Epidermal melanocyte (primary cell): ENCODE results near the genes PBDC1, CYSLTR1 and P2RY10.

GRCh38 chrX:71579070-71579744 lies 970 bp downstream of the GCNA start:
- RRBS = no CpG with 5 or more reads among the region's 28 CpGs

DNA sequence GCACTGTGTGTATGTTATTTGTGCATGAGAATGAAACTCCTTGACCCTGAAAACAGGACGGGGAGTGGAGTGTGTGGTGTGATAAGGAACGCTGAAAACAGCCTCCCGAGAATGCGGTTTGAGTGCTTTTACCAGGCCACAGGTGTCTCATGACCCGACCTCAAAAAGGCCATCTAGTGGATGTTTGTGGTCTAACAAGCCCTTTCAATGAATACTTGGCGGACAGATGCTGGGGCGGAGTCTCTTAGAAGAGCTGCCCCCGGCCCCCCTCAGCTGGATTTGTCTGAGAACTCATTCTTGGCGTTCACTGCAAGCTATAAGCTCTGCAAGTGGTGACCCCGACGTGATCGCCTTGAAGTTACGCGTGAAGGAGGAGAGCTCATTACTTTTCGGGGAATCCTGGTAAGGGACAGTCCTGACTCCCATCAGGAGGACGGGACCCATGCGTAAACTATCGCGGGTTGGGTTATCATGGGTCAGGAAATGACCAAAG lies 21.1 kb downstream of the CXorf49 start:
- RRBS = no CpG with 5 or more reads among the region's 19 CpGs

- RRBS = no CpG with 5 or more reads among the region's 10 CpGs
Observed at GRCh38 chrX:72004168-72004622, 93.5 kb downstream of the NHSL2 start.

DNA sequence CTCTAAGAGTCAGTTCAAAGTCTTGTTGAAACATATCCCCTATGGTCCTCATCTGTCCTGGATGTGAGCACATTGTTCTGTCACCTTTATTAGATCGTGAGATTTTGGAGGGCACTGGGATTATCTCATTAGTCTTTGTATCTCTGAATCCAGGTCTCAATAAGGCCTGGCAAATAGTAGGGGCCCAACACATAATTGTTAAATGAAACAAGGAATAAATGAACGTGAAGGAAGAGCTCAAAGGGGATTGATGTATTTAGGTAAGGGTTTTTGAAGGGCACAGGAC lies 113.6 kb downstream of the HDAC8 start:
- RRBS = no CpG with 5 or more reads among the region's 2 CpGs

DNA sequence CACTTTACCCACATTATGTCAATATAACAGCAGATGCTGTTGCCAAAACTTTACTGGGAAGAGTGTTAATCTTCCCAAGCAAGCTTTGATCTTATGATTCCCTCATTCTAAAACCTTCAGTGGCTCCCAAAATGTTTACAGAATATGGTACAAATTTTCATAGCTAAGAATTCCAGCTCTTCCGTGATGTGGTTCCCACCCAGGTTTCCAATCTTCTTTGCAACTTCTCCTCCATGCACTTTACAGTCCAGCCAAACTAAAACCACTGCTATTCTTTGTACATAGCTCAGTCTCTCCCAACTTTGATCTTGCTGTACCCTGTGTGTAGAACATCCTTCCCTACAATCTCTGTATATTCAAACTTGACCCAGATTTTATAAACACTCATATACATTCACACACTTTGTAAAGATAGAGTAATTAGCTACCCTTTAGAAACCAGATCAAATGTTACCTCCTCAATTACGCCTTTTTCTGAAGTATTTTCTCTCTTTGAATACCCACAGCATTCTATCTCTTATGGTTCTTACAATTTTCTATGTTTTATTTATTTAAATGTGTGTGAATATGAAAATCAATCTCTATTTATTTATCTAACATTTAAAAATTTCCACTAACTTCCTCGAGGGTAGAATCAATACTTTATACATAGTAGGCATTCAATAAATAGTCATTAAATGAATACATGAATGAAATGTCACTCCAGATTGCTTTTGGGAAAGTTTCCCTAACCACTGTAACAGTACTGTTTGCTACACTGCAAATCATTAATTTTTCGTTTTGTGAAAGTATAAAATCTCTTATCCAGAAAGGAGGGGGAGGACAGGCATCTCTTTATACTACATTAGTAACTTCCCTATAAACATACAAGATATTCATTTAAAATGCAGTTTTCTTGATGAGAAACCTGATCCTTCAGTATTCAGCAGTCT lies 98.7 kb downstream of the HDAC8 start:
- RRBS = no CpG with 5 or more reads among the region's 4 CpGs

GRCh38 chrX:72634400-72634841 lies 61.8 kb upstream of the HDAC8 start:
- RRBS = no CpG with 5 or more reads among the region's 3 CpGs

DNA sequence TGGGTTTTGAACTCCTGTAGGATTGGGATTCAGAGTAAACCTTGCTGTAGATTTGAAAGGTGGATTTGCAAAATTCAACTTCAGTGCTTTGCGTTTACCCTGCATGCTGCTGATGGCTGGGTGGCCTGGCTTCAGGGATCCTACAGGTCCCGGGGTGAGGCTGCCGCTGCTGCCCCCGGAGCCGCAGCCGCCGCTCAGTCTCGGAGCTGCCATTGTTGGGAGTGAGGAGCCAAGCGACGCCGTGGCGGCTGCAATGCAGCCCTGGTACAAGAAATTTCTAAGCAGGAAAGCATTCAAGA lies 37.1 kb upstream of the CHIC1 start:
- RRBS = no CpG with 5 or more reads among the region's 12 CpGs

- RRBS = no CpG with 5 or more reads among the region's 5 CpGs
Observed at GRCh38 chrX:73844921-73845970, 282.2 kb downstream of the CHIC1 start.

DNA sequence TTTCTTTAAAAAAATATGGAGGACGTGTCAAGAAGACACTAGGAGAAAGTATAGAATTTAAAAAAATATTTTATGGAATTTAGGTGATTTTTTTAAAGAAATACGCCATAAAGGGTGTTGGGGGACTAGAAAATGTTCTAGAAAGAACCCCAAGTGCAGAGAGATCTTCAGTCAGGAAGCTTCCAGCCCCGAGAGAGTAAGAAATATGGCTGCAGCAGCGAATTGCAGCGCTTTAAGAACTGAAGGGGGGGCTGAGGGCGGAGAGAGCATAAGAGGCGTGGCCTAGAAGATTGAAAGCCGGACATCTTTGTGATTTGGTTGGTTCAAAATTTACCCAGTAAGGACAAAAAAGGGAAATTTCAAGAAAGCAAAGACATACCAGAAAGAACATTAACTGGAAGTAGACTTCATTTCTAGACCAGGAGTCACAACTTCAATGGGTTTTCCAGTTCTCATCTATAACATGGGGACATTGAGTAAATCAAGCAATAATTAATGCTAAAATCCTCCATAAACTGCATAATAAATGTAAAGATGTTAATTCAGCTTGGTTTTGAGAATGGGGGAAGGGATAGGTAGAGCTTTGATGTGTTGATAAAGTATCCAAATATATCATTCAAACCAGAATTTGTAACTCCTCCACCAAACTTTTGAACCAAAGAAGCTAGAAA lies 289.6 kb downstream of the CHIC1 start:
- RRBS = no CpG with 5 or more reads among the region's 8 CpGs

DNA sequence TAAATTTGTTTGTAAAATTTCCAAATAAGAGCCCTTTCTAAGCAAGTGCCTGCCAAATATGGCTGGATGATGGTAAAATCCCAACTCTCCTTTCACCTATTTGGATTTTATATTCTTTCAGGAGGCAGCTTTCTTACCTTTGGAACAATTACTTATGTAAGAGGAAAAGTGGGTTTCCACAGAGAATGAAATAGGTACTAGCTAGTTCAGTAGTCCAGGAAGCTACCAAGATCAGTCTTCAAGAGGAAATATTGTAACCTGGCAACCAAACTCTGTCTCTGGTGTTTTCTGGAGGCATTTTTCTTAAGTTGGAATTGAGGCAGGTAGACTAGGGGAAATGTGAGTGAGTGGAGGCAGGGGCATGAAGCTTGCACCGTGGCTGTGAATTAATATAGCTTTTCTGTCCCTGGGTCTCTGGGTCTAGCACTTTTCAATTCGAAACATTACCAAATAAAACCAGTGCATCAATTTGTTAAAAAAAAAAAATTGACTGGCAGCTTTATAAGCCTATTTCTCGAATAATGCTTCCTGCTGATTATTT lies 362.9 kb upstream of the ZCCHC13 start:
- RRBS = no CpG with 5 or more reads among the region's 3 CpGs

DNA sequence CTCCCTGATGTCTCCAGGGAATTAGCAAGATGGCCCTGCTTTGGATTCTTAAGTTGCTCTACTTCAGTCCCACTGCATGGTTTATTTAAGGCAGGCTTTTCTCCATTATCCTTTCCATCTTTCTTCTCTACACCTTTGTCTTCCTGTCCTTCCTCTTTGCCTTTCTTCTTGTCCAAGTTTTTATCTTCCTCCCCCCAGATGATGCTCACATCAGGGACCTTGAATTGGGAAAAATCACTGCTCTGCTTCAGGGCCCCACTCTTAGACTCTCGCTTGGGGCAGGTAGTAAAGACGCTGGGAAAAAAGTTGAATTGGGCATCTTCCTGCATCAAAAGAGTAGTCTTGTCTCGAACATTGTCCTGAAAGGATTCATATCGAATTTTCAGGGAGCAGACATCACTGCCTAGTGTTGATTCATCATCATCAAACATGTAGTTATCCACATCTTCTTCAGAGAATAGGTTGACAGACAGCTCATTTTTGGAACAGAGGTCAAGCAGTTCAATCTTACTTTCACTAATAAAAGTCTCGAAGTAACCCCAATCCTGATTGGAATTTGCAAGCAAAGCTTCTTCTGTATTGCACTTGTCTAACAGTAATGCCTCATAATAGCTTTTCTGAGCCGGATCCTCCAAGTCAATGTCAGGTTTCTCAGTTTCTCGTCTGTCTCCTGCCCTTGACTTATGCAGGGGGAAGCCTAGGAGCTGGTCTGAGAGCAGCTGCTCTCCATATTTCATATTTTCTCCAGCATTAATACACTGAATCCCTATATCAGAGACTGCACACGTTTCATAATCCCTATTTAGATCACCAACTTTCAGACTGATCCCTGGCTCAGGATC lies 129.0 kb upstream of the RLIM start:
- RRBS = no CpG with 5 or more reads among the region's 8 CpGs

GRCh38 chrX:75188696-75189192 lies 32.7 kb upstream of the ABCB7 start:
- RRBS = no CpG with 5 or more reads among the region's 20 CpGs

GRCh38 chrX:75740682-75741407 lies 44.2 kb downstream of the MAGEE2 start:
- RRBS = no CpG with 5 or more reads among the region's 14 CpGs

- RRBS = 8% methylated on average over 4 of the region's 29 CpGs
Observed at GRCh38 chrX:76172227-76173290, at the start of gene PBDC1. TSS of gene PBDC1 (plus strand) at chrX:76173062.

GRCh38 chrX:76725655-76726178 lies 298.2 kb downstream of the MAGEE1 start:
- RRBS = no CpG with 5 or more reads among the region's 22 CpGs

DNA sequence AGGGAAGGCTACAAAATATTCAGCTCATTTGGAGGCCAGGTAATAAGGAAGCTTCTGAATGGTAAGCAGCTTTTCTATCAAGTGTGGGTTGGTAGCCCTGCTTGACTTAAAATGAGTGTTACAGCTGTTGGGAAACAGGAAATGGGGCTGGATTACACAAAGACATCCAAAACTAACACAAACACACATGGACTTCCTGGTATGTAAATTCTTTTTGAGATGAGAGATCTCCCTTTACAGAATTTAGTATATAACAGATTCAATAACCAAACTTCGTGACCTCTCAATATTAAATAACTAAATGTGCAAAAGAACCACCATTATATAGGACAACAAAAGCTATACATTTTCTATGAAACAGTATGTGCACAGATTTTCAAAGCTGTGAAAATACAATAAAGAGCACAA lies 58.1 kb downstream of the FGF16 start:
- RRBS = no CpG with 5 or more reads among the region's 1 CpG

GRCh38 chrX:77787898-77788642 lies 2.1 kb upstream of the ATRX start:
- RRBS = no CpG with 5 or more reads among the region's 6 CpGs

- RRBS = no CpG with 5 or more reads among the region's 10 CpGs
Observed at GRCh38 chrX:78327005-78328070, at the start of gene CYSLTR1. TSS of gene CYSLTR1 (minus strand) at chrX:78327611.

DNA sequence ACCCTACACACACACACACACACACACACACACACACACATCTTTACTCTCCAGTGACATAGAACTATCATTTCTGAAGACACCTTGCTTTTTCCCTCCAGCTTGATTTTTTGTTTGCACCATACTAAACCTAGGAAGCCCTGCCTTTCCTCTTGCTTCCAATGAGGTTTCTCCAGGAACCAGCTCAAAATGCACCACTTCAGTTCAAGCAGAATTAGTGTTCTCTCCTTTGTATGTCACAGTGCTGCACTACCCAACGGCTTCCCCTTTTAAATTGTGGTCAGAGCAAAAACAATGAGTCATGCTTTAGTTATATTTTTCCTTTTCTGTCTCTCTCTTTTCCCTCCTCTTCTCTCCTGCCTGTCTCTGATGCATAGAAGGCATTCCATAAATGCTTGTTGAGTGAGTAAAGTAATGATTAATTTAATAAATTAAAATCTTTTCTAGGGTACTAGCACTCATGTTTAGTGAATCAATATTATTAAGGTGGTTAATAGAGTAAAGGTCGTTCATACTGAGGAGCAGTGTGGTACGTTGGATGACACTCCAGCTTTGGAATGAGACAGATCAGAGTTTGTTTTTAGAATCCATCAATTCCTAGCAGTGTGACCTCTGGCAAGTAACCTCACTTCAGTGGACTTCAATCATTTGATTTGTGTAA lies 5.9 kb downstream of the RTL3 start:
- RRBS = no CpG with 5 or more reads among the region's 3 CpGs

GRCh38 chrX:78944965-78945509 lies at the start of gene P2RY10:
TSS of gene P2RY10 (plus strand) at chrX:78945391.
- RRBS = no CpG with 5 or more reads among the region's 3 CpGs